Neutrophil (primary cell): Measurements from ENCODE around the gene SMAD3.

GRCh38 chr15:66115310-66116470 lies 137.9 kb downstream of the MEGF11 start:
- PRO-cap, result no peak

DNA sequence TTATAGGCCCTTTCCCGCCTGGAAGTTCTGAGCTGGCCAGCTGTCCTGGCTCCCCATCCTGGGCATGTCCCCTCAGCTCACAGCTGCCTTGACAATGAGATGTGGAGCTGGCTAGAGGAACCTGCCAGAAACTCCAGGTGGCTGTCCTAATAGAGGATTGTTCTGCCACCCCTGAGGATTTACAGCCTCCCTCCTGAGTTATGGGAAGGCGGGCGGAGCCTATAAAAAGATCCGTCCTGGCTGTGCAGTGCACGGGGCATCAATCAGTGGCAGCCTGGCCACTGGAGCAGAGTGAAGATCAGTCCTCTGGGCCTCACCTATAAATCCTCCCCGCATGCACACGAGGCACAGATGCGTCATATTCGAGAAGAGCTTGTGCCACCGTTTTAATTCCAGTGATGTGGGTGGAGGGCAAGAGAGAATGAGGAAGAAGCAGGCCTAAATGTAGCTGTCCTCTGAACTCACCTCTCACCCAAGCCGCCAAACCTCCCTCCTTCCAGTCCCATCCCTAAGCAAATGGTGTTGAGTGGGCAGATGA lies 90.0 kb downstream of the MEGF11 start:
- PRO-cap, result no peak

DNA sequence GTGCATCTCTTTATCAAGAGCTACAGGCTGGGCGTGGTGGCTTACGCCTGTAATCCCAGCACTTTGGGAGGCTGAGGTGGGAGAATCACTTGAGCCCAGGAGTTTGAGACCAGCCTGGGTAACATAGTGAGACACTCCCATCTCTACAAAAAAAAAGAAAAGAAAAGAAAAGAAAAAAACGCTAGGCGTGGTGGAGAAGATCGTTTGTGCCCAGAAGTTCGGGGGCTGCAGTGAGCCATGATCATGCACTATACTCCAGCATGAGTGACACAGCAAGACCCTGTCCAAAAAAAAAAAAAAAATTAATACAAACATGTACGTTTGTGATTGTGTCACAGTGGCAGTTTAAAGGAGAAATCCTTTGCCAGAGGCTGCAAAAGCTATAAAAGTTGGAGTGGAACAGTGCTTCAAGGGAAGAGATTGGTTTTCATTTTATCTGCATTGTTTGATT lies 909 bp upstream of the DIS3L start:
- PRO-cap, result no peak

DNA sequence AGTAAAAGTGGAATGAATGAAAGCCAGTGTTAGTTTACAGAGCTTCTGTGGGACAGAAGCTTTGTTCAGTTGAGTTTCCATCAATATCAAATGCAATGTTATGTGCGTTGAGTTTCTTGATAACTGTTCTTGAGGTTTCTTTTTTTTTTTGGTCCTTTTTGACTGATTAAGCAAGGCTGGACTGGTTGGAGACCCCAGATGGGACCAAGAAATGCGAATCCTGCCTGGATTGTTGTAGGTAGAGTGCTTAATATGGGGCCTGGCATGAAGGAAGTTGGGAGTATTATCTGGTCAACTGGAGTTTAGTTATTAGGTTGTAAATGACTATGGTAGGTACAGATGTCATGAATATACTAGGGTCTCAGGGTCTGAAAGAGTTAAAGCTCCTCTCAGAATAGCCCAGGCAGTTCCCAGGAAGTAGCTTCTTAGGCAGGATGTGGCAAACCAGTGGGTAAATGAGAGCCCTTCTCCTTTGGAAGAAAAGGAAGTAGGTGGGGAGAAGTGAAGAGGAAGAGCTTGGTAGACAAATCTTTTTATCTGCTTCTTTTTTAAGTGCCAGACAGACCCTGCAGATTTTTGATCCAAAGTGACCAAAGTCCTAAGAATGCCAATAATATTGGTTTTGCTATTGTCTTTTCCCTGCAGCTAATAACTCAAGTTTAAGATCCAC lies 24.4 kb downstream of the MAP2K1 start:
- PRO-cap, result no peak

- PRO-cap, result no peak
These were observed 37.4 kb downstream of the SNAPC5 start for GRCh38 chr15:66459748-66460999.

DNA sequence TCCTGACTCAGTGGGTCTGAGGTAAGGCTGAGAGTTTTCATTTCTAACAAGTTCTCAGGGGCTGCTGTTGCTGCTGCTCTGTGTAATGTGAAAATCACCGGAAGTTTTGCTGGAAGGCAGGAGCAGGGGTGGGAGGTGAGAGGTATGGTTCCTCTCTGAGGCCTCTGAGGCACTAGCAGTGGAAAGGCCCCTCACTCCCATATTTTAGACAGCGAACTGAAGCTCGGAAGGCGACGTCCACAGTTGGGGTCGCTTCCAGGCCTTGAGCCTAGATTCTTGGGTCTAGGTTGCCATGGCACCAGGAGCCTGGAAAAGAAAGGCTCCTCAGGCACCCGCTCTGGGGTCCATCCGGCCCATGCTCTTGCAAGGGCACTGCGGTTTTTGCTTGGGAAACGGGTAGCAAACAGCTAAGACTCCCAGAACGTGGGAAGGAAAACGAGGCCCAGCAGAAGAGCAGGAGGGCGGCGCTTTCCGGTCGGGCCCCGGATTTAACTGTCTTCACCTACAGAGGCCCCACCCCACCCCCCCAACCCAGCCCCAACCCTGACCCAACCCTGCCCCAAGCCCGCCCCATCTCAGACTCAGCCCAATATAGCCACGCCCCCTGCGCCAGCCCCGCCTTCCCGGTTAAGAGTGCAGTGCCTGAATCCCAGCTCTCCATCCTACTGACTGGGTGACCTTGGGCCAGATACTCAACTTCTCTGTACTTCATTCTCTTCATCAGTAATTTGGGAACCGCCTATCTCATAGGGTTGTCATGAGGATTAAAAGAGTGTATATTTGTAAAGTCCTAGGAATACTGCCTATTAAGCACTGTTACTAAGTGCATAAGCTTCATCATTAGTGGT lies 28.6 kb upstream of the SMAD6 start:
- PRO-cap, result no peak

DNA sequence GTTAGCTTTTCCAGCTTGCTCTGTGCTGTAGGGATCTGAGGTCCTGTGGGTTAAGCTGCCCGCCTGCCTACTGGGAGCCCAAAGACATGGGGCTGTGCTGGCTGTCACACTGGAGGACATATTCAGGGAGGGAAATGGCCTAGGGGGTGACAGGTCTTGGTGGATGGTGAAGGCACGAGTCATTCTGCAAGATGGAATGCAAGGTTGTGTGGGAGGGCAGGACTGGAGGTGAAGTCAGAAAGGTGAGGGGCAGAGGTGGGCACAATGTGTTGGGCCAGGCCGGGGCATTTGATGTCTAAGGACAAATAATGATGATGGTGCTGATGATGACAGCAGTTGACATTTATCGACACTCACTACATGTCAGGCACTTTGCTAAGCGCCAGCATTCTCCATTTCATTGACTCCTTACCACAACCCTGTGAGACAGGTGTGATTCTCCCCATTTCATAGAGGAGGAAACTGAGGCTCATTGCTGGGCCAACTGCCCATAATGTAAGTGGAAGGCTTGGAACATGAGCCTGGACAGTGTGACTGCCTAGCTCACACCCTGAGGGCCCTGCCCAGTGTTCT lies 16.7 kb downstream of the SMAD6 start:
- PRO-cap, result no peak

DNA sequence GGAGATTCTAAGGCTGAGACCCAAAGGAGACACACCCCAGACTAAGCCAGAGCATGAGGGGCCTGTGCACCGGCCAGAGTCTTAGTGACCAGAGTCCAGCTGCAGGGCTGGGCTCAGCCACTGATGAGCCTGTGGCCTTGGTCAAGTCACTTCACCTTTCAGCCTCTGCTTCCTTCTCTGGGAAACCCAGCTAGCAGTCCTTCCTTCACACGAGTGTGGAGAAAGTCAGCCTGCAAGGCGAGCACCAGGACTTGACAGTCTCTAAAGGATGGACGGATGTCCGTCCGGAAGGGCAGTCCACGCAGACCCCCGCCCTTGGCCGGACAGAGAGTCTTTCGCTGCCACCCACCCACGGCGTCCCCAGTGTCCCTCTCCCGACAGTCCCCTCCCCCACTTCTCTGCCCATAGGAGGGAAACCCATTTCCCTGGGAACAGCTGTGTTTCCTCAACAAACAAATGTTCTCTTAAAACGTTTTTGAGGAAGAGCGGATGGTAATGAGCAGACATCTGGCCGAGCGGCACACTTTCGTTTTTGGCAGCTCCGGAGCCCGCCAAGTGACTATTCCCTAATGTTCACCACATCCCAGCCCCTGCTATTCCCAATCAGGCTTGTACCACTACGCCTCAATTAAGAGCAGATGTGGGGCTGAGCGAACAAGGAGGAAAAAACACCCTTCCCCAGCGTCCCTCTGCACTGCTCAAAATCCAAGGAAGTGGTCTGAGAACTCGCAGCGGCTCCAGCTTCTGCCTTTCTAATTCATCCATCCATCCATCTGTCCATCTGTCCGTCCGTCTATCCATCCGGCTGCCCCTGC lies 129.1 kb upstream of the SMAD3 start:
- PRO-cap, result no peak

DNA sequence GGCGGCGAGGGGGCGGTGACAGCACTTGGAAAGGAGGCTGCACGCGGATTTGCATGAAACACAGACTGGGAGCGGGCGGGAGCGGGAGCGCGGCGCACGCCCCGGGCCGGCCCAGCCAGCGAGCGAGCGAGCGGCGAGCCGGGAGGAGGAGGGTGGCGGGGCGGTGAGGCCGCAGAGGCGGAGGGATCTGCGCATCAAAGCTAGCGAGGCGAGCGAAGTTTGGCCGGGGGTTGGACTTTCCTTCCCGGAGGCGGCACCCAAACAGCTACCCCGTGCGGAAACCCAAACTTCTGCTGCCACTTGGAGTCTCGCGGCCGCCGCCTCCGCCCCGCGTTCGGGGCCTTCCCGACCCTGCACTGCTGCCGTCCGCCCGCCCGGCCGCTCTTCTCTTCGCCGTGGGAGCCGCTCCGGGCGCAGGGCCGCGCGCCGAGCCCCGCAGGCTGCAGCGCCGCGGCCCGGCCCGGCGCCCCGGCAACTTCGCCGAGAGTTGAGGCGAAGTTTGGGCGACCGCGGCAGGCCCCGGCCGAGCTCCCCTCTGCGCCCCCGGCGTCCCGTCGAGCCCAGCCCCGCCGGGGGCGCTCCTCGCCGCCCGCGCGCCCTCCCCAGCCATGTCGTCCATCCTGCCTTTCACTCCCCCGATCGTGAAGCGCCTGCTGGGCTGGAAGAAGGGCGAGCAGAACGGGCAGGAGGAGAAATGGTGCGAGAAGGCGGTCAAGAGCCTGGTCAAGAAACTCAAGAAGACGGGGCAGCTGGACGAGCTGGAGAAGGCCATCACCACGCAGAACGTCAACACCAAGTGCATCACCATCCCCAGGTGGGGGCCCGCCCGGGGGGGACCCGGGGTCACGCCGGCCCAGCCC lies at the start of gene SMAD3:
TSS of gene SMAD3 (plus strand) at position 56 of the 860 bp plus-strand sequence.
- PRO-cap, result unidirectional peak, plus-strand start at position 63 of the sequence; unidirectional peak, plus-strand start at position 299 of the sequence

DNA sequence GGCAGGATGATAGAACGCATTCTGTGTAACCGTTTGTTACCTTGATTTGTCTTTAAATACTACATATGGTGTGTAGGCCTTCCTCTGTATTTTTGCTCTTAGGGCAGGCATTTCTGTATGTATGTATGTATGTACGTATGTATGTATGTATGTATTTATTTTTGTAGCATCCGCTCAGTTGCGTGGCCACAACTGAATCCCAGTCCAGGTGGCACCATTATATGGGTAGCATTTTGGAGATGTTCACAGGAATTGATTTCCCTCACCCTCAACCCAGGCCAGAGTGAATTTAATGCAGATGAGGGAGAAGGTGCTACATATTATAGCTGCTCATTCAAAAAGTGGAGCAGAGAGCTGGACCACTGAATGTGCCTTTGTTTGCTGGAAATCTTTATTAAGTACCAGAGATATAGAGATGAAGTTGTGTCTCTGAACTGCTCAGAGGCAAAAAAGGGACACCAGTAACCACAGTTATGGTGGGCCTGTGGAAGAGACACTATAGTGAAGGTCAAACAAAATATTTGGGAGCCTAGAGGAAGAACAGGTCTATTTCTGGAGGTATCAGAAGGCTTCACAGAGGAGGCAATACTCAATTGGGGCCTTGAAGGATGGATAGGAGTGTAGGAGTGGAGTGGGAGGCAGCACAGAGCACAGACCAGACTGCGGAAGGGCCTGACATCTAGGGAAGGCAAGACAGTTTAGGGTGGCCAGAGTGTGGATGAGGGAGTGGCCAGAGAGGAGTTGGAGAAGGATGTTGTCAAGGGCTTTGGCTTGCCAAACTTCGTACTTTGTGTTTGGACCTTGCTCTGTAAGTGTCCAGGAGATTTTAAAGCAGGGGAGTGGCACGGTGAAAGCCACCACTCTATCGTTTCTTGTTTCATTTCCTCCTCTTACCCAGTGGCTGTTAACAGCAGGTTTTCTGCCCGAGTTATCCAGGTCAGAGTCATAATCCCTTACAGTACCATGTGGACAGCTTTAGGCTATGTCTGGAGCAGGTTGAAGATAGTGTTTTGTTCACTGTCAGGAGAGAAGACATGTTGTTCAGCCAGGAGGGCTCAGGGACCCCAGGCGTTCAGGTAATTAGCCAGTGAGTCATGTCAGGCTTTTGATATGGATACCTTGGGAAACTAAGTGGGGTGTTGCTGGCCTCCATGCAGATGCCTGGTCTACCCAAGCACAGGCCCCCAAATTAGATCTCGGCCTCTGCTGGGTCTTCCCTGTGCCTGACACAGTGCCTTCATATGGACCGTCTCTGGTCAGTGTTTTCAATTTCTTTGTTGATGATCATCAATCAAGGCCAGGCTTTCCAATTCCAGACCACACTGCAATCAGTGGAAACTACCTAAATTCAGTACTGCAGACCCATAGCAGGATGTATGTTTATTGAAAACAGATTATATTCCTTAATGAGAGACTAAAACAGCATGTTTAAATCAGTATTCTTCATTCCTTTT lies 12.2 kb downstream of the SMAD3 start:
- PRO-cap, result no peak

- PRO-cap, result no peak
These were observed 36.5 kb downstream of the SMAD3 start for GRCh38 chr15:67101760-67102454.

DNA sequence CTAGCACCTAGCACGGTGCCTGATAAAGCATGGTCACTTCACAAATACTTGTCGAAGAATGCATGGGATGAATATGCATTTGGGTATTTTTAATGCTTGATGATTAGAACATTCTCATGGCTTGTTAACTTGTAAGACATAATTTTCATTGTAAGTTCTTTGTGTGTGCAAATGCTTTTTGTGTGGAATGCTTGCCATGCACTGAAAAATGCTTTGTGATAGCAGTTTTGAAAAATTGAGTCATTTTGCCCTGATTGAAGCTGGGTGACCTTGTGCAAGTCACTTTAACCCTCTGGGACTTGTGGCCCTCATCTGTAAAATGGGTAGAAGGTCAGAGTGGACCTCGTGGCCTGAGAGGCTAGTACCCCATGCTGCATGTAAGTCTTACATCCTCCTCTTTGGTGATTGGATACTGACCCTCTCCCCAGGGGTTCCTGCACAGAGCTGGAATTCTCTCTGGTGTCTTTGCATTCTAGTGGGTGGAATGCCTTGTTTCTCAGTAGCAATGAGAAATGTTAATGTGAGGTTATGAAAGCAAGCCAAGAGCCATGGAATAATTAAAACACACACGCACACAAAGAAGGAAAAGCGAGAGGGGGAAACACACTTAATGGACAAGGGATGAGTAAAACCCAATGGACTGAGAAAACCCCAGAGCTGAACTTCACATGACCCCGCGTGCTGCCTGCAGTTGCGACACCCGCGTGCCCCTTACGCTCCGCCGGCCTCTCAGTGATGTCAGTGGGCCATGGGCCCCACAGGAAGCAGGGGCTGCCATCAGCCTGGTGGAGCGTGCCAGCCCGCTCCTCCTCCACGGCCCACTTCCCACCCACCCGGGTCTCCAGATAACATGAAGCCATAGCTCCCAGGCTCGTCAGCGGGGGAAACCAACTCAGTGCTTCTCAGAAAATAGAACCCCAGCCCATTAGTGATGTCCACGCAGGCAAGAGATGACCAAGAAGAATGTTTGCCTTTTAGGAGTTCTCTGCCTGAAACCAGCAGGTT lies 44.0 kb downstream of the SMAD3 start:
- PRO-cap, result no peak

DNA sequence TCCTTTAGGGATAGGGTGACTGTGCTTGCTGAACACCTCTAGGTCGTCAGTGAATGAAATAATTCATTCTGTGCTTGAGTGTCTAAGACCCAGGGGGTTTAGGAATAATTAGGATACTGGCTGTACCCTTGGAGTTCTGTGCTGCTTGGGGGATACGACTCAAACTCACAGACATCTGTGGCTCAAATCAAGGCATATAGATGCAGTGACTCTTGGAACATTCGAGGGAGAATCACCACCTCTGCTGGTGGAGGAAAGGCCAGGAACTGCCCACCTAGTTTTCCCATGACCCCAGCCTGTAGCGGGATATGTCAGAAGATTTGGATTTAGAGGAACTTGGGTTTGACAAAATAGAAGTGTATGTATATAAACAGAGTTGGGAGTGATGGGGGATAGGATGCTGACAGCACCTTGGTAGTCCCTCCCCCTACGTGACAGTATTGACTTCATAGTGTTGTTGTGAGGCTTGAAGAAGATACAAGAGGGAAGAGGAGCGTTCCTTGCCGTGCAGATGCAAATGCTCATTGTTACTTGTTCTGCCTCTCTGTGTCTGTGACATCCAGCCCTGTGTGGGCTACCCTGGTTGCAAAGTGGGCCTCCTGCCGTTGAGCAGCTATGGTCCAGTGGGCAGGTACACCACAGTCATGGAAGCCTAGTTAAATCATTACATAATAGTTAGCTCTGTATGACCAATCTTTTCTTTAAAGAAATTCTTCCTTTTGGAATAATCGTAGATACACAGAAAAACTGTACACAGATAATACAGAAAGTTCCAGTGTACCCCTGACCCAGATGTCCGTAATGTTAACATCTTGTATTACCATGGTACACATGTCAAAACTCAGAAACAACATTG lies 44.9 kb downstream of the SMAD3 start:
- PRO-cap, result no peak

DNA sequence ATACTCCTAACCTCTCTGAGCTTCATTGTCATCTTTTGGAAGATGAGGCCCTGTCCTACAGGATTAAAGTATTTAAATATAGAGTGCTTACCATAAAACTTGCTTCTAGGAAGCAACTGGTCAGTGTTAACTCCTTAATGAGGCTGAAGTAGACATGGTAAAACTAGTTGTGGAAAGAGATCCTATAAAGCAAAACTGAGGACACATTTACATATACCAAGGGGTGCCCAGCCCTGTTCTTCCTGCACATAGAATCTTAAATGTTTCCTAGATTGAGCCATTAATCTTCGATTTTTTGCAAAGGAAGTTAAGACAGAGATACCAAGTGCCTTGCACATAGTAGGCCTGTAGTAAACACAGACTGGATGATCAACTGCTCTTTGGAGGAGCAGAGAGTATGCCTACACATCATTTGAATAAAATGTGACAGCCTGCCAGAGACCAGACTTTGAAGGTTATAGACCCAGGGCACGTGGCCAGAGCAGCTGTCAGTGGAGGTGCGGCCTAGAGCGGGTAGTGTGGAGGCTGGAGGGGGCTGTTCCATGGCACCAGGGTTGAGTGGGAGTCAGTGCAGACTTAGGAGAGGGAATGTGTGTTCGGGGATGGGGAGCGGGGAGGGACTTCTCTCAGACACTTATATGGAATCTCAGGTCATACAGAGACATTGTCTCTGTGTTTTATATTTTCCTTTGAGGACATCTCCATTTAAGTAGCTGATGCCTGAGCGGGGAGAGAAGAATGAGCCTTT lies 80.7 kb downstream of the SMAD3 start:
- PRO-cap, result no peak

- PRO-cap, result no peak
These were observed 89.1 kb downstream of the AAGAB start for GRCh38 chr15:67165305-67165900.

DNA sequence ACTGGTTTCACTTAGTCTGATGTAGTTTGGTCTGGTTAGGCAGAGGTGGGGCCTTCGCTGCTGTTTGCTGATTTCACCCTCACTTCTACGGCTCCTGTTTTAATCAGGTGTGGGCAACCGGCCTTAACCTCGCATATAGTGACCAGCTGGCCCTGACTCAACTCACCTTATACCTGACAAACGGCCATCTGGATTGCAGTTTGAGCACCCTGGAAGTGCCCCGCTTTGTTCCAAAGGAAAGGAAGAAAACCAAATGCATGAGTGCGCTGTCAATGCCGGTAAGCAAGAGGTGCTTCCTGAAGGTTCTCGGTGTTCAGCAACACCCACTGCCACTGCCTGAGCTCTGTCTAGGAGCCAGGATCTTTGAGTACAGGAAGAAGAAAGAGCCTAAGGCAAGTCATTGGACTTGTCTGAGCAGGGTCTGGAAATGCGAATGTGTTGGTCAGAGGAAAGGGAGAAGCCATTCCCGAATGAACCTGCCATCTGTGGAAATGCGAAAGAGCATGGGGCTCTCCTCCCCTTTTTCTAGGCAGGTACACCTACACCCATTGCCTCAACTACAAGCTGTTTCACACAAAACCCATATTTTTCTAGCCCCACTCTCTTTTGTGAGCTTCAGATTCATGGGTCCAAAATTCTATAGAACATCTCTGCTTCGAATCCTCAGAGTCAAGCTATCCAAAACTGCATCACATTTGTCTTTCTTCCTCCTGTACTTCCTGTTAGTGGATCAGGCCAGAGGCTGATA lies 55.7 kb upstream of the C15orf61 start:
- PRO-cap, result no peak

DNA sequence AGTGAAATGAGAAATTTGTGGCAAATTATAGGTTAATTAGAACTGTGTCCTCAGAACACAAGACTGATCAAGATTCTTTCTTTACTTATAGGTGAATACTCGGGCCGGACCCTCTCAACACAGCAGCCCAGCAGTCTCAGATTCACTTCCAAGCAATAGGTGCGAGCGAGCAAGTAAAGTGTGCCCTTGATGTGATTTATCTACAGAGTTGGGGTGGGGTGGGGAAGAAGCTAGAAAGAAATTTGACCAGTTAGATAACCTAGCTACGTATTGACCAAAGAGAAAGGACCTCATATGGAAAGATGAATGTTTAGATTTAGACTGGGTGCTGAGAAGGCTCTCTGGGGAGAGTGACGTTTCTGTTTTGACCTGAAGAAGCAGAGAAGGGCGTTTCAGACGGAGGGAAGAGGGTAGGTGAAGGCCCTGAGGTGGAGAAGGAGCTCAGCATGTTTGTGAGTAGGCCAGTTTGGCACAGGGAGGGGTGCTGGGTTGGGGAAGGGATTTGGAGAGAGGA lies 44.3 kb downstream of the MAP2K5 start:
- PRO-cap, result no peak

GRCh38 chr15:67762931-67763553 lies 62.3 kb upstream of the SKOR1 start:
- PRO-cap, result no peak

- PRO-cap, result no peak
These were observed 110.2 kb upstream of the PIAS1 start for GRCh38 chr15:67943709-67944592.

DNA sequence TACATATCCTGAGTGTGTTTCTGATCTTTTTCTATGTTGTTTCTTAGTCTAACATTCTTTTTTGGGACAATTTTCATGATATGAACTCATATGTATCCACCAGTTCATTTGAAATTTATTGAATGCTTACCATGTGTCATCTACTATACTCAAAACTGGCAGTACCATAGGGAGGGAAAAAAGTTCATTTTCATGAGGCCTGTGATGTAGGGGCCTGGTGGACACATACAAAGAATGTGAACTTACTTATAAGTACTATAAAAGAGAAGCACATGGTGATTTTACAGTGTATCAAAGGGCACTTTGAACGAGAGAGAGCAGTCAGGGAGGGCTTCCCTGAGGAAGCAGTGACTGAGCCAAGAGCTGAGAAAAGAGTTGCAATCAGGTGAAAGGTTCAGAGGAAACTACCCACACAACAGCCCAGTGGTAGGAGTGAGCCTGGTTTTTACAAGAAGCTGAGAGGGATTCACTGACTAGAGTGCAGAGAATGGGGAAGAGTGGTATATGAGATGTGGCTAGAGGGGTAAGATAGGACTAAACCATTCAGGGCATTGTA lies 57.2 kb downstream of the CALML4 start:
- PRO-cap, result no peak